Airway epithelial cell (primary cell): ENCODE measurements around a stretch of chr22.

GRCh38 chr22:44684410-44685273 is 17.4 kb upstream of the PRR5 start:
- RAMPAGE, long total RNA: no peak

DNA sequence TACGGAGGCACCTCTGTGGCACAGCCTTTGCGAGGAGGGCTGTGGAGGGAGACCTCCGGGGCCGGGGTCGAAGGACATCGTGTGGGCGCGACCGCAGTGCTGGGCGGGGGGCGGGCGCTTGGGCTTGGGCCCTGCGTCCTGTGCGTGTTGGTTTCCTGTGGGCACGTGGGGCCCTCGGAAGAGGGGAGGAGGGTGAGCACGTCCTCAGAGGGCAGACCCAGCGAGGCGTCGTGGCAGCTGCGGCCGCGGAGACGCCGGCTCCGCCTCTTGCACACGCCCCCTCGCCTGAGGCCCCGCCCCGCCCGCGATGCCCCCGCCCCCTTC is 222 bp upstream of the PRR5 start:
- RAMPAGE, long total RNA: no peak

DNA sequence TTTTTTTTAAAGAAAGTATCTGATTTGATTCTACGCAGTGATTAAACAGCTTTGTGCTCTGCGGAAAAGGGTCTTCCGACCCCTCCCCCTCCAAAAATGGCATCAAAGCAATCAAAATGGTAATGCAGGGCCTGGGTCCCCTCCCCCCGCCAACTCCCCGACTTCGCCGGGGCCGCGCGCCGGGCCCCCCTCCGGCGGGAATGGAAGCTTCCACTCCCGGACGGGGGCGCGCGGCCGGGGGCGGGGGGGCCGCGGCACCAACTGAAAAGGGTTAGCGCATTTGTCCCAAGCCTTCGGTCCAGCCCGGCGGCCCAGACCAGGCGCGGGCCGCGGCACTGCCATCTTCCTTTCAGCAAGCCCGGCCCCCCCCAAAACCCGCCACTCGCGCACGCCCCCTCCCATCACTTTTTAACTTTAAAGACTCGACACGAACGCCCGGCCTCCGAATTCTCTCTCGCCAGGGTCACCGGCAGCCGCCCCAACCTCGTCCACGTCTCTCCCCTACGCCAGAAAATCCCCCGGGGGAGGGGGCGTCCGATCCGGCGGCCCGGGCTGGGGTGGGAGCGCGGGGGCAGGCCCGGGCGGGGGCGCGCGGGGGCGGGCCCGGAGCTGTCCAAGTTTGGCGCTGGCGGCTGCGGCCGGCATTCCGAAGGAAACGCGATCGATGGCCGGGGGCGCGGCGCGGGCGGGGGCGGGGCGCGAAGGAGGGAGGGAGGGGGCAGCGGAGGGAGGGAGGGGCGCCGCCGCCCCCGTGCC is 2.8 kb downstream of the PHF21B start:
- RAMPAGE, long total RNA: no peak

GRCh38 chr22:45064482-45064891 is 54.7 kb upstream of the PHF21B start:
- RAMPAGE, long total RNA: no peak

- RAMPAGE, long total RNA: no peak
These were observed 16.7 kb upstream of the UPK3A start for GRCh38 chr22:45267902-45268516.

GRCh38 chr22:45273383-45273930 is 11.3 kb upstream of the UPK3A start:
- RAMPAGE, long total RNA: no peak

GRCh38 chr22:45335164-45335875 is 25.6 kb downstream of the FAM118A start:
- RAMPAGE, long total RNA: no peak

DNA sequence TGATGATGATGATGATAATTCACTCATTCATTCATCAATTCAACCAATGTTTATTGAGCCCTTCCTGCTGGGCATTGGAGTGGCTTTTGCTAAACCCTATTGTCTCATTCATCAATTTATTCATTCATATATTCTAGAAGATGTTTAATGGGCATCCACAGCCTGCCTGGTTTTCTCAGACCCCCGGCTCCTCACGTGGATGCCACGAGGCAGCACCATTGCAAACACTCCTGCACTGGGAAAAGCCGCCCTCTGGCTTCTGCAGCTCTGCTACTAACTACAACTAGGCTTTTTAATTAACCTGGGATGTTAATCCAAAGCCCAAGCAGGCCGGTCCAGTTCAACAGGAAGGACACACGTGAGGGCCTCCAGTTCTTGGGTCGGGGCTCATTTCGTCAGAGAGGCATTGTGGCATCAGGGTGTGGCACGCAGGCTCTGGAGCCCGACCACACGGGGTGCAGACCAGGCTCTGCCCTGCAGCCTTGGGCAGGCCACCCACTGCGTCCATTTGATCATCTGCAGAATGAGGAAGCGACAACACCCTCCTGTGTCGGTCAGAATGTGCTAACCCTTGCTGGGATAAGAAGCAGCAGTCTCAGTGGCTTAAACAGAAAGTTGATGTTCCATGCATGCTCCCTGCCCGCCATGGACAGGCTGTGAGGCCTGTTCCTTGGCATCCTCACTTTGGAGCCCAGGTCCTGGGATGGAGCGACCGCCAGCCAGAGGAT is 10.6 kb downstream of the RIBC2 start:
- RAMPAGE, long total RNA: no peak

GRCh38 chr22:45504213-45504908 is 1.7 kb downstream of the FBLN1 start:
- RAMPAGE, long total RNA: no peak

GRCh38 chr22:45548363-45548894 is 45.7 kb downstream of the FBLN1 start:
- RAMPAGE, long total RNA: no peak

DNA sequence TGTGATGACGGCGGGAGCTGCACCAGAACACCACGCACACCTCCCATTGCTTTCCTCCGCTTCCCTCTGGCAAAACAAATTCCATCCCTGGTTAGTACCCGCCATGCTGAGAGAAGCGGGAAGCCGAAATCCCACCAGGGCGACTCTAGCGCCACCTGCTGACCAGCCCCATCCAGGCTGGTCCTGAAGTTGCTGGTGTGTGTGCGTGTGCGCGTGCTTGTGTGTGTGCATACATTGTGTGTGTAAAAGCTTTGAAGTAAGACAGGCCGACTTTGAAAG is 51.0 kb downstream of the FBLN1 start:
- RAMPAGE, long total RNA: no peak

DNA sequence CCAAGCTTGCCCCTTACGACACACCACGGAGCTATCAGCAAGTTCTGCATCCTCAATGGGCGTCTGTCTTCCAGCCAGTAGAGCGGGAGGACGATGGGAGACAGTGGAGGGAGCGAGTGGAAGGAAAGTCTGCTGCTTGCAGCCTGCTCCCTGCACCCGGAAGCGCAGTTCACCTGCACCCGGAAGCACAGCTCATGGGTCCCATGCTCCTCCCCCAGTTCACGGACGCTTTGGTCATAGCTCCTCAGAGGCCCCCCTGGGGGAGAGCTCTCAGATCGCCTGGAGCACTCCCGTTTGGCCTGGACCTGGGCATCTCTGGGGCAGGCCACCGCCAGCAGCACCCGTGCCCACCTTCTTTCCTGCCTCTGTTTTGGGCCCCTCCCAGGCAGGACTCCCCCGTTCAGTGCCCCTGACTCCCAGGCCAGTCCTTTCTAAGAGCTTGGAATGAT is 51.4 kb downstream of the FBLN1 start:
- RAMPAGE, long total RNA: no peak

- RAMPAGE, long total RNA: no peak
These were observed 83.5 kb upstream of the ATXN10 start for GRCh38 chr22:45588122-45588497.

- RAMPAGE, long total RNA: no peak
These were observed 42.3 kb upstream of the ATXN10 start for GRCh38 chr22:45629329-45629830.

DNA sequence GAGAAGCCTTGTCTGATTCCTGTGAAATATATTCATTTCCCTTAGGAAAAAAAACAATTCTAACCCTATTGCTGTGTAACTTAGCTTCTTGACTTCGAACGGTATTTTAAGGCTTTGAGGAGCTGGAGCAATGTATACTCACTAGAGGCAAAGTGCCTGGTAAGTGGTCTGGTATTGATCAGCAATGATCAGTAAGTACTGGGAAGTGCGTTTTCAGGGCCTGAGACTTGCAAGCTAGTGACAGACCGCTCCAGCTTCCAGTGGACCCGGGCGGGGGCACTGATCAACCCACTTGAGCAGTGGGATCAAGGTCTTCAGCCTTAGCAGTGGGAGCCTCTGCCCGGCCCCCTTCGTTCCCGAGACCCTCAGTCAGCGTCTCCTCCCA is 656 bp upstream of the ATXN10 start:
- RAMPAGE, long total RNA: no peak

- RAMPAGE, long total RNA: no peak
These were observed 36.0 kb downstream of the ATXN10 start for GRCh38 chr22:45707509-45708238.

DNA sequence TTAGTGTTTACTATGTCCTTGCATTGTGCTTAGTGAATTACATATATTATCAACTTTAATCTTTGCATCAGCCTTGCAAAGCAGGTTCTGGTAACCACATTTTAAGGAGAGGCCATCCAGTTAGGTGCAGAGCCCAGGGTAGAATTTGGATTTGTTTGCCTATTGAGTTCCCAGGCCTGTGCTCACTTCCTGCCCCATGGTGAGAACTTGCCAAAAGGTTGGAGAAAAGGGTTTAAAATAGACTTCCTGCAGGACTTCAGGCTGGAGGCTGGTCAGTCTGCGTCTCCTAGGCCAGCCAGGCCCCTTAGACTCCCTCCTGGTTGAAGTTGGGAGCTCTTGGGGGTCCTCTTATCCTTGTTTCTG is 72.1 kb downstream of the ATXN10 start:
- RAMPAGE, long total RNA: no peak

DNA sequence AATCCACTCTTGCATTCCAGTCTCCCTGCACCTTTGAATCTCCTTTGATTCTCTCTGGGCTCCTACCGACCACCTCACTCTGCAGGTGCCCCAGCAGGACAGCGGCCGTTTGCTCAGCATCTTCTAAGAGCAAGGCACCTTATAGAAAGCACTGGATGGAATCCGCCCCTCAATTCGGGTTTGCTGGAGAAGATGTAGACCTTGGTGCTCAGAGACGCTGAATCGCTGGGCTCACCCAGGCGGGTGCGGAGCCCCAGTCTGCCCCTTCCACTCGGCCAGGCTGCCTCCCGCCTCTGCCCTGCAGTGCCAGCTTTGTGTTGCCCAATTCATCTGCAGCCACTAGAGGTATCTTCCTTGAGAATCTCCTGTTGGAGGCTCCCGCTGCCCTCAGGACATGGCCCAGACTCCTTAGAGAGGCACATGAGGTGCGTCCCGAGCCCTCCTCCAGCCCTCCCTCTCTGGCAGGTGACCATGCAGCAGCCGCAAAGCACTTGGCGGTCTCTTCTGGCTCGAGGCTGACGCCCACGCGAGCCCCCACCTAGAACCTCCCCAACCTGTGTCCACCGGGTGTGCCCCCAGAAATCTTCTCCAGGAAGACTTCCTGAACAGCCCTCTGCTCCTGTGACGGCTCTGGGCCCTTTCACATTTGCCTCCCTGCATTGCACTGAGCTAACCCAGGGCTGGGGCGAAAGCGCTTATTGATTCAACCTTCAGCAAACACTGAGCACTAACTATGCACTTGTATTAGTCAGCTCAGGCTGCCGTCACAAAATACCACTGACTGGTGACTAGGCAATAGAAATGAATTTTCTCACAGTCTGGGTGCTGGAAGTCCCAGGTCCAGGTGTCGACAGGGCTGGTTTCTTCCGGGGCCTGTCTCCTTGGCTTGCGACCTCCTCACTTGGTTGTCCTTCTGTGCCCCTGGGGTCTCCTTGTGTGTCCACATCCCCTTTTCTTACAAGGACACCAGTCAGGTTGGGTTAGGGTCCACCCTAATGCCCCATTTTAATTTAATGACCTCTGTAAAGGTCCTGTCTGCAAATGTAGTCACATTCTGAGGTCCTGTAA is 117.5 kb downstream of the WNT7B start:
- RAMPAGE, long total RNA: no peak

GRCh38 chr22:45919397-45919871 is 57.5 kb downstream of the WNT7B start:
- RAMPAGE, long total RNA: no peak

GRCh38 chr22:45955093-45955489 is 21.9 kb downstream of the WNT7B start:
- RAMPAGE, long total RNA: no peak